Pericardium fibroblast (primary cell): ENCODE measurements around a stretch of chr11.

DNA sequence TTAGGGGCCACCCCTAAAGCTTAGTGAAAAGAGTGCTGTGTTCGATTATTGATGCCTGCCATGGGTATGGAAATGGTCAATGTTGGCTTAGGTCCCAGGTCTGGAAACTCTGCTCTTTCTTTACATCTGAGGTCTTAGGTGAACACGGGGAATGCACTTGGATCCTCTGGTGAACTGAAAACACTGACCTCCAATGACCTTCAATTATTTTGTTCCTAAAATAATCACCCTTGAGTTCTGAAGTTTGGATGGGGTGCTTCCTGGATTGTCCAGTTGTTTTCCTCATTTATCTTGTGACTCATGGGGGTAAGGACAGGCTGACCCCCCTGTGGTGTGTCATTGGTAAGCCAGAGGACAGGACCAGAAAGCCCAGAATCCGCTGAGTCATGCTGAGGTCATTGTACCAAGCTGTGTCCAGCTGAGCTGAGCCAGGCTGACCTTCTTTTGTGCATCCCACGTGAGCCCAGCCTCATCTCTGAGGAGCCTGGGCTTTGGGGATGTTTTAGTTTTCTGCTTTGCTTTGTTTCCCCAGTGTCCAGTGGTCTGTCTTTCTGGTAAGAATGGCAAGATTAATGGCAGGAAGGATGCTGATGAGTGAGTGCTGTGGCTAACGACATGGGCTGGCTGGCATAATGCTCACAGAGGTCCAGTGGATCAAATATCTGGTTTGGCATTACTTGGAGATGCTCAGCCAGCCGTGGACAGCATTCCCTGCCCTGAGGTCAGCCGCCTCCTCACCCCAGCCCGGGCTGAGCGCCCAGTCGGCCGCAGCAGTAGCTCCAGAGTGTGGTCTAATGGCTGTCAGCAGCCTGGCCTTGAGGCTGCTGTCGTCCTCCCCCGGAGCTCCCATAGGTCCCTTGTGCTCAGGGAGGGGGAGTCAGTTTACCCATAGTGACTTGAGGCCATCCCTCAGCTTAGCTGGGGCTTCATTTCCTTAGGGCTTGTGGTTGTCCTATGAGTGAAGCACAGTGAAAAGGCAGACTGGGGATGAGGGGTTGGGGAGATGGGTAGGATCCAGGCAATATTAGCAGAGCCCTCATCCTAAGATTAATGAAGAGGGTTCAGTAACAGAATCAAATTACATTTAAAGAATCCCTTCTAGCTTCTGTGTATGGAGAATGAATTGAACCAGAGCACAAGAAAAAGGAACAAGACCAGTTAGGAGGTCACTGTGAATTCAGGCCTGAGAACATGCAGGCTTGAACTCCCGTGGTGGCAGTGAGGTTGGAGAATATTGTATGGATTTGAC, 35.7 kb downstream of the AMPD3 start:
- RAMPAGE, long total RNA: no peak

GRCh38 chr11:10573462-10574235, 5.2 kb upstream of the LYVE1 start:
- RAMPAGE, long total RNA: no peak

GRCh38 chr11:10604091-10604867, 35.8 kb upstream of the LYVE1 start:
- RAMPAGE, long total RNA: no peak

DNA sequence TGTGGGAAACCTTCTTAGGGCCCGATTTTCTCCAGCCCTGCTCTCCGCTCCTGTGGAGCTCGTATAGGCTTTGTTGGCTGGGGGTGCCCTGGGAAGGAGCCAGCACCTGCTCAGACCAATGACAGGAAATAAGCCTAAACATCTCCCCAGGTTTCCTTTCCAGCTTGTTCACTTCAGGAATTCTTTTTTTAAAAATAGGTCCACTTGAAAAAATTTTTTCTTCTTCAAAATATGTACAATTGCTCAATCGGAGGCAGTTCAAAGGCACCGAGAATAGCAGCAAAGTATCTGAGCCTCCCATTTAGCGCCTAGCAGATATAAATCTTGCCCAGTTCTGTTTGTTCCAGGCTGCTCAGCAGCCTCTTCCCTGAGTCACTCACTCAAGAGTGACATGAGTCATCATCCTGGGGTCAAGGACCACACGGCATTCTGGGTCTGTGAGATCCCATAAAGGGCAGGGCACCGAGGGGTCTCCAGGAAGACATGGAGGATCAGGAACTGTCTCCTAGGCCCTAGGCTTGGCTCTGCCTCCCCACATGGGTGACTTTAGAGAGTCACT, 34.0 kb downstream of the IRAG1 start:
- RAMPAGE, long total RNA: no peak

DNA sequence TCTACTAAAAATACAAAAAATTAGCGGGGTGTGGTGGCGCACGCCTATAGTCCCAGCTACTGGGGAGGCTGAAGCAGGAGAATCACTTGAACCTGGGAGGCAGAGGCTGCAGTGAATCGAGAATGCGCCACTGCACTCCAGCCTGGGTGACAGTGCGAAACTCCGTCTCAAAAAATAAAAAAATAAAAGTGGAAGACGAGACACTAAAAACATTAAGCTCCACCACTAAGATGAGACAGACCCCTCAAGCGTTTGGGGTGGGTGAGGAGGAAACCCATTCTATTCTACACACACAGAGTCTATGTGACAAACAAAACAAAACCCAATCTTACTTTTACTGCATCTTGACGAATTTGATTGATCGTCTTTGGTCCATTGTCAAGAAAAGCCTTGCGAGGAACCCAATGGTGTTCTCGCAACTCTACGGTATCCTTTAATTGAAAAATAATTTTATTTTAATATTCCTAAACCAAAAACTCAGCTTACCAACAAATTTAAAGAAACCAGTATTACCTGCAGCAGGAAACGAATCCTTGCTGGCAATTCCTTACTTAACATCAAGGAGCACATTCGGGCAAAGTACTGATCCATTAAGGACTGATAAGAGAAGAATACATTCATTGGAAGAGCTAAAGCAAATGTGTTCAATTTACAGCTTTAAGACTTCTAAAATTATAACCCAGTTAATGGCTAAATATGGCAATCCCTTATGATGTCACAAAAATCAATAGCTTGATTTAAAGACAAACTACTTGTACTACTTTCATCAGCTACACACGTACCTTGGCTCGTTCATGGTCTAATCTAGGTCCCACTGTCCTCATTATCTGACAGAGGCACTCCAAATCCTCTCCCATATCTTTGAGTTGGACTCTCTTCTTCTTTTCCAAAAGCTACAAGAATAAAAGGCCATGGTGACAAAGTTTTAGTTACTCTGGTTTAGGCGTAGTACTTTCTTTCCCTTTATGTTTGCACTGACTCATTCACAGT, 5.7 kb downstream of the EIF4G2 start:
- RAMPAGE, long total RNA: no peak

DNA sequence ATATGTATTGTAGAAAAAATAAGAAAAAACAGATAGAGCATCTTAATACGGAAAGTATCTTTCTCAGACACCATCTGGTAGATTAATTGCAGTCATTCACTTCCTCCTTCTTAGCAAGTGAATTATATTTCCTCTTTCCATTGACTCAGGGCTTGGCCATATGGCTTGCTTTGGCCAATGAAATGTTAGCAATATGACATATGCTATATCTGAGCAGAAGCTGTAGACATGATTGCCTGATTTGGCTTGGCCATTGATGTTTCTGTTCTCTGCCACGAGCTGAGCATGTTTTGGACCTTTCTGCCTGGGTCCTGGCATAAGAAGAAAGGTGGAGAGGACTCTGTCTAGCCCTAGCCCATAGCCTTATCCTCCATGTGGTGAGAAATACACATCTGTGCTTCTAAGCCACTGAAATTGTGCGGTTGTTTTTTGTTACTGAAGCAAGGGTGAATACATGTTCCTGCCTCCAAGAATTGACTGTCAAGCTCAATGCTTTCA, 34.5 kb upstream of the ZBED5 start:
- RAMPAGE, long total RNA: no peak

DNA sequence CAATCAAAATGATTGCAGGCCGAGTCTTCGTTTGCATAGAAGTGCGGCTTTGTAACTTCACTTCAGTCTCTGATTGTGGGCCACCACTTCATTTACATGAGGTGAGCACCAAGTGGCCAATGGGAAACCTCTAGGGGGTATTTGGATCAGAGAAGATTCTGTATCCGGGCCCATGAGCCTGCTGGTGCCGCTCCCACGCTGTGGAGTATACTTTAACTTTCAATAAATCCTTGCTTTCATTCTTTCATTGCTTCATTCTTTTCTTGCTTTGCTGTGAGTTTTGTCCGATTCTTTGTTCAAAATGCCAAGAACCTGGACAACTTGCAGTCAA, 50.9 kb upstream of the ZBED5 start:
- RAMPAGE, long total RNA: no peak

GRCh38 chr11:10930466-10931037, 72.7 kb upstream of the ZBED5 start:
- RAMPAGE, long total RNA: no peak

DNA sequence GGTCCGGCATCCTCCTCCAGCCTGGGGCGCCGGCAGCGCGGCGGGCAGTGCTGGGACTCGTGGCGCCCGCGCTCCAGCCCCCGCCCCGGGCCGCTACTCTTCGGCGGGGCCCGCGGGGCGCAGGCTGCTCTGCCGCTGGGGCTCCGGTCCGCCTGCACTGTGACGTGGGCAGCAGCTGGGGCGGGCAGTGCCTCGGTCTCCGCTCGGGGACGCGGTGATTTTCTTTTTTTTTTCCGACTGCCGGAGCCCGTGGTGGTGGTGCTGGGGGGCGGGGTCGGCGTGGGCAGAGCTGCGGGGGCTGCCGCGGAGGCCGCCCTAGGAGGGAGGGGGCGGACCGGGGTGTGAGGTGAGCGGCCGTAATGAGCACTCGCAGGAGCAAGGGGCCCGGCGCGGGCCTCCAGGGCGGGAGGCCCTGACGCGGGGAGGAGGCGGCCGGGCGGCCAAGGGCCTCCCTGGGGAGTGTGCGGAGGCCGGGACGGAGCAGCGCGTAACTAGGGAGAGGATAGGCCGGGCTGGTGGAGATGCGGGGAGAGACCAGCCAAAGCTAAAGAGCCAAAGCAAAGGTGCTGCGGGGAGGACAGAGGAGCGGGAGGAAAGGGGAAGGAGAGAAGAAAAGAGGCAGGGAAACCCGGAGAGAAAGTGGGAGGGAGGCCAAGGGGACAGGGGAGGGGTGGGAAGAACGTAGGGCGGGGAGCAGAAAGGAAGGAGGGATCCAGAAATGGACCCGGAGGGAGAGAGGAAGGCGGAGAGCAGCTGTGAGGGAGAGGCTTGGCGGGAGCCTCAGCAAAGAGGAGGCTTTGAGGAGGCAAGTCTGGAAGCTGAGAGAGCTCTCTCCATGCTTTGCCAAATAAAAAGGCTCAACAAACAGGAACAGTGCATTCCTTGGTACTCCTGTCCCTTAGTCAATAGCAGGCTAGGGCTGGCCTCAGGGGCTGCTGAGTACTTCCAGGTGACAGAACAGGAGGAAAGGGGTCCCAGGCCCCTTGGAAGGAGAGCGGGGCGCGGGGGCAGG, 73.5 kb upstream of the ZBED5 start:
- RAMPAGE, long total RNA: no peak

- RAMPAGE, long total RNA: no peak
Measured at GRCh38 chr11:11146732-11147213, 206.3 kb downstream of the CSNK2A3 start.

- RAMPAGE, long total RNA: no peak
Measured at GRCh38 chr11:11171205-11171762, 181.8 kb downstream of the CSNK2A3 start.

- RAMPAGE, long total RNA: no peak
Measured at GRCh38 chr11:11461383-11461931, 108.4 kb upstream of the CSNK2A3 start.

- RAMPAGE, long total RNA: no peak
Measured at GRCh38 chr11:11569923-11570309, 51.9 kb downstream of the GALNT18 start.

- RAMPAGE, long total RNA: no peak
Measured at GRCh38 chr11:11582025-11582824, 39.6 kb downstream of the GALNT18 start.

DNA sequence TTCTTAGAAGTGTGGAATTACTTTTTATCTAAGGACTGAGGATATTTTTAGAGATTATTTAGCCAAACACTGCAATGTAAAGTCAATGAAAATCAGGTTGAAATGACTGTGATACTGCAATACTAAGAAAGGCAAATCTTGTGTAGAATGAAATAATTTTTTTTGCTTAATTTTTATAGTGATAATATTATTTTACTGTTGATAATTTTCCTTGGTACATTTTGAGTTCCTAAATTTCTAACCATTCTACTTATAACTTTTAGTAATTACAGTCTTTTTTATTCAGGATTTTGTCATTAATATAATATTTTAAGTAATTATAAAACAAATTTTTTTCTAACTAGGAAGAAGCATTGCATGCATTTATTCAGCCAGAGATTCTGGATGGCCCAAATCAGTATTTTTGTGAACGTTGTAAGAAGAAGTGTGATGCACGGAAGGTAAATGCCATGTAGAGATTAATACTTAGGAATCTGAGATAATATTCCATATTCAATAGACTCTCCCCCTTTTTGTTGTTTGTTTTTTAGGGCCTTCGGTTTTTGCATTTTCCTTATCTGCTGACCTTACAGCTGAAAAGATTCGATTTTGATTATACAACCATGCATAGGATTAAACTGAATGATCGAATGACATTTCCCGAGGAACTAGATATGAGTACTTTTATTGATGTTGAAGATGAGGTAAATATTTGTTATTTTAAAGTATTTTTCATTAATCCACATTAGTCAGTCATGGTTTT, 78.2 kb downstream of the USP47 start:
- RAMPAGE, long total RNA: no peak

GRCh38 chr11:11947693-11948210, 60.7 kb downstream of the DKK3 start:
- RAMPAGE, long total RNA: no peak

DNA sequence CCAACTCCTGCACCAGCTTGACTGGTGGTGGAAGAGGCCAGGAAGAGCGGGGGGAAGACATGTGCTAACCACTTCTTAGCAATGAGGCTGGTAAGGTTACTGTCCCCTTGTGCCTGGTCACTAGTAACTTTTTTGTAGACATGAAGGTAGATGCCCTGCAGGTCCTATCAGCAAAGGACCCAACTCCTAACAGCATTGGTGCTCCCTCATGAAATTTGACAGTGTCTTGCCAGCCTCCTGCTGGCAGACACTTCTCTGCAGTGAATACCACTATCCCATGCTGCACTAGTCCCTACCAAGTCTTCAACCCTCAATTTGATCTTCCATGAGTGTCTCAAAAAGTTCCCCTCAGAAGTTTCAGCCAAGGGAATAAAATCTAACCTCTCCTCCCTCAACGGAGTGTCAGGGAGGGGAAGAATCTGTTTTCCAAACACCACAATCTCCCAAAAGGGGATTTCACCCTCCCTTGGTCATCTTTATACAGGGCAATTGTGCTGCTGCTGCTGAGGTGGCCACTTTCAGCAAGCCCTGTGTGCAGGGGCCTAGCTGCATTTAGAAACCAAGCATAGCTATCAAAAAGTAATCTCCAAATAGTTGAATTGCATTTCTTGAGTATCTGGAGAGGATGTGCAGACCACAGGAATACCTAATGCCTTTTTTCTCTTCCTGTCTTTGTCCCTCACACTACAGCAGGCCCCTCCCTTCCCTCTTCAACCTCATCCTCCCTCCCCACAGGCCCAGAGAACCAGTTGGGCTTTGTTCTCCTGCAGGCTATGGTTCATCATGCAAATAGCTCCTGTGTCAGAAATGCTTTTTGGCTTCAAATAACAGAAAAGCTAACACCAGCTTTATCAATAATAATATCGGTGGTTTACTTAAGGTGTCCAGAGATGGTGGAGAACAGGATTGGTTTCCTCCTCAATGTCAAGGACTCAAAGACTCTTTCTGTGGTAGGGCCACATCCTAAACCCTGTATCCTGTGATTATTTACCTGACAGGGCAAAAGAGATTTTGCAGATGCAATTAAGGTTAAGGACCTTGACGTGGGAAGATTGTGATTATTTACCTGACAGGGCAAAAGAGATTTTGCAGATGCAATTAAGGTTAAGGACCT, 47.9 kb downstream of the DKK3 start:
- RAMPAGE, long total RNA: no peak

DNA sequence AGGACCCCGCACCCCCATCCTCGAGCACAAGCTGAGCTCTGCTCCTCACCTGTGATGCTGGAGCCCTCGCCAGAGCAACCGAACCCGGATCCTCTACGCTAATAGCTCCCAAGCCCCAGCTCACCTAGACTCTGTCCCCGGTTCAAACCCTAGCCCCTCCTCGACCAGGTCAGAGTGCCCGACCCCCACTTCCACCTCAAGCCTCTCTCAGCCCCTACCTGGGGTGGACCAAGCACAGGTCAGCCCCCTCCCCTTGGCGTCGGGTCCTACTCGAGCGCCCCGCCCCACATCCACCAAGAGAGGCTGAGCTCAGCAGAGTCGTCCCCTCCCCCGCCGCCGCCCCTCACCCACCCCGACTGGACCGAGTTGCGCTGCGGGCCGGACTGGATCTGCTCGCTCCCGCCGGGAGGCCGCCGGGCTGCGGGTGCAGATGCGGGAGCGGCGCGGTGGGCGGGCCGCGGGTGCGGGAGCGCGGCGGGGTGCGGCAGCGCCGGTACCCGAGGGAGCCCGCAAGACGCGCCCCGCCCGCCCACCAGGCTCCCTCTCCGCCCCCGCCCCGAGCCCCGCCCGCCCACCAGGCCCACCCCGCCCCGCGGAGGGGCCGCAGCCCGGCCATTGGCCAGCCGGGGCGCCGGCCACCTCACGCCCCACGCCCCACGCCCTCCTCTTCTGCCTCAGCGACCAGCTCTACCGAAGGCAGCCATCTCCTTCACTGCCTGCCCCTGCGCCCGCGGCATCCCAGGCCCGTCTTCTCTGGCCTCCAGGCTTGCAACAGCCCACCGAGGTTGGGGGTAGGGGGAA, 595 bp upstream of the DKK3 start:
- RAMPAGE, long total RNA: no peak

- RAMPAGE, long total RNA: no peak
Measured at GRCh38 chr11:12166939-12167732, 56.7 kb downstream of the MICAL2 start.

DNA sequence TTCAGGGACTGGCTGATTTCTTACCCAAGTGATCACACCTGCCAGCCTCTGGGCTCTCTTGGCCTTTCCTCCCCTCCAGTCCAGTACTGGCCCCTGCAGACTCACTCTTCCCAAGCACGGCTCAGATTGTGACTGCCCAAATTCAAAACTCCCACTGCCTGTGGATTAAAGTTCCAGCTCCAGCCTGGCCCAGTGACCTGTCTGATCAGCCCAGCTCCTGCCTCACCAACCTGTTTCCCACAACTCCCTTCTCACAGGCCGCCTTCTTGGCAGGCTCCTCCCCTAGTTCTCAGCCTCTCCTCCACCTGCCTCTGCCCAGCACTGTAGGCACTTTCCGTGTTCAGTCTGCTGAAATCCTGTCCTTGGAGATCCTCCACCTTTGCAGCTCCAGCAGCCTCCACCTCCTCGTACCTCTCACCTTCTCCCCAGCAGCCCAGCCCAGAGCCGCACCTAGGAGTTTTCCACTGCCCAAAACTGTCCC, 68.6 kb downstream of the MICAL2 start:
- RAMPAGE, long total RNA: no peak